Cerebellum (tissue), 5 donors: ENCODE results near the gene ATP6V0B.

- PRO-cap, 3 experiments: no peak in any of the 3 experiments
- RAMPAGE, long total RNA: no peak
Measured at GRCh38 chr1:43452193-43452556, 1.6 kb downstream of the HYI start.

DNA sequence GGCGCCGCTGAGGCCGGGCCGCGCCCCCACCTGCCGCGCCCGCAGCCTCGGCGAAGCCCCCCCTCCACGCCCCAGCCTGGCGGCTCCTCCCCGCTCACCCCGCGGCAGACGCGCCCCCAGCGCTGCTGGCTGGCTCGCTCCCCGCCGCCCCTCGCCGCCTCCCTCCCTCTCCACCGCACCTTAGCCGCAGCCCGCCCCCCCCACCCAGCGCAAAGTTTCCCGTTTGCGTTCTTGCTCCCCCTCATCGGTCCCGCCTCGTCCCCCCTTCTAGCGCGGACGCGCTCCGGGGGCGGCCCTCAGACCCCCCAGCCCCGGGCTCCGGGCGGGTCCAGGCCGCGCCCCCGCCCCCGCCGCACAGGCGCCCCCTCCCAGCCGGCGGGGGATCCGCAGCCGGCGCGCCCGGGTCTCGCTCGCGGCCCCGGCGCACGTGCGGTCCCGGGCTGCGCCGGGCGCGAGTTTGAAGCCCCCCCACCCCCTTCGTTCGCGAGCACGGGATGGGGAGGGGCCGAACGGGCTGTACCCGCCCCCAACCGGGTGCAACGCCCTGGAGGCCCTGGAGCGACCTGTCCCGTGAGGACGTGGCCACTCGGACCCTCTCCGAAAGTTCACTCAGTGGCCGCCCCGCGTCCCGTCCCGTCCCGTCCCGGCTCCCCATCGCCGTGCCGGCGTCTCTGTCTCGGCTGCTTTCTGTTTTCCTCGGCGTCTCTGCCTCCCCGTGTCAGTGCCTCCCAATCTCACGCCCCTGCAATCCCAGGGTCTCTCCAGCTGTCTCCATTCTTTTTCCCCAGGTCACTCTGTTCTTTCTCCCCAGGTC is 730 bp downstream of the PTPRF start:
- PRO-cap, 3 experiments: no peak in any of the 3 experiments
- RAMPAGE, long total RNA: no peak

DNA sequence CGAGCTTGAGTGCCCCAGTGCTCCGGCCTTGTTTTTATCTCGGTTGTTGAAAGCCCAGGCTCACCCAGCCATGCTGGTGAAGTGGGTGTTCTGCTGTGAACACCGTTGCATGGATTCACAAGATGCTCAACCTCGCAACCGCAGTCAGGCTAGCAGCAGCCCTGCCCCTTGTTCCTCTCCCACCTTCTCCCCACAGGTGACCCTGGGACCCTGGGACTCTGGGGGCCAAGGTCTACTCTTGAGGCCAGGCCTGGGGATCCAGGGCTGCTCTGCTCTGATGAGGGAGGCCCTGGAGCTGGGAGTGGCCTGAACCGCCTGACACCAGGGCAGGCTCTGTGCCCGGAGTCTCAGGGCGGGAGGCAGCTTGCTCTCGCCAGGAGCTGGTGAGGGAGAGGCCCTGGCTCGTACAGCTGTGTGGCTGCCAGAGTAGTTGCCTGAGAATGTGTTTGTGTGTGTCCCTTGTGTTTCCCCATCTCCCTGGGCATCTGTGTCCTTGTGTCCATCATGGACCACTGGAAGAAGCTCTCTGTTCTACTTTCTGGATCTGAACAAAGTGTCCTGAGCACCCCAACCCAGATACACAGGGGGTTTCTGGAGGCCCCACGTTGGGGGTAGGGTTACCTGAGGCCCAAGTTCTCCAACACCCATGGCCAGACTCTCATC is 11.3 kb downstream of the PTPRF start:
- PRO-cap, 3 experiments: no peak in any of the 3 experiments
- RAMPAGE, long total RNA: no peak

GRCh38 chr1:43554162-43554674 is 23.5 kb downstream of the PTPRF start:
- PRO-cap, 3 experiments: no peak in any of the 3 experiments
- RAMPAGE, long total RNA: no peak

- PRO-cap, 3 experiments: no peak in any of the 3 experiments
- RAMPAGE, long total RNA: no peak
Measured at GRCh38 chr1:43597609-43598255, 52.2 kb upstream of the KDM4A start.

- PRO-cap, 3 experiments: no peak in any of the 3 experiments
- RAMPAGE, long total RNA: no peak
Measured at GRCh38 chr1:43878405-43879133, 55.0 kb upstream of the ARTN start.

GRCh38 chr1:43974125-43975089 is at the start of gene ATP6V0B:
TSS of gene ATP6V0B (plus strand) at chr1:43974960.
- PRO-cap, 3 experiments: peak in 3 of 3 experiments; most common plus-strand start chr1:43974960 (in 3); most common minus-strand start chr1:43974528 (in 2)
- RAMPAGE, long total RNA: start-site peak on the plus strand at chr1:43974924-43974967, 891 and 369 reads in 2 replicates

DNA sequence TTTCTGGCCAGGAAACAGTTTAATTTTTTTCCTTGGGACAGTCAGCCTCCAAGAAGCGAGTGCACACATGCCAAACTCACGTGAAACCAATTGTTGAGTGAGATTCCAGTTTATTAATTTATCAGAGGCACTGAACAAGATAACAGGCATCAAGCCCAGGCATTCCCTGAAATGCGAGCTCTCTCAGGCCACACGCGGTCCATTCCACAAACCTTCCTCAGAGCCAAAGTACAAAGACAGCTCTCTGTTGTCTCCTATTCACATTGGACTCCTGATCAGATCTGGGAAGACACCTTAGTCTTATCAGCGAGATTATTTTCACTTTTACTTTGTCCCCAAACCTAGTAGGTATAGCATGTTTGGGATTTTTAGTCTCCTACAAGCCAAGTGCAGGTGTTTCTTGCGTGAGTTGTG is 1.2 kb upstream of the SLC6A9 start:
- PRO-cap, 3 experiments: no peak in any of the 3 experiments
- RAMPAGE, long total RNA: no peak

GRCh38 chr1:44067433-44068368 is 36.4 kb upstream of the SLC6A9 start:
- PRO-cap, 3 experiments: no peak in any of the 3 experiments
- RAMPAGE, long total RNA: no peak

DNA sequence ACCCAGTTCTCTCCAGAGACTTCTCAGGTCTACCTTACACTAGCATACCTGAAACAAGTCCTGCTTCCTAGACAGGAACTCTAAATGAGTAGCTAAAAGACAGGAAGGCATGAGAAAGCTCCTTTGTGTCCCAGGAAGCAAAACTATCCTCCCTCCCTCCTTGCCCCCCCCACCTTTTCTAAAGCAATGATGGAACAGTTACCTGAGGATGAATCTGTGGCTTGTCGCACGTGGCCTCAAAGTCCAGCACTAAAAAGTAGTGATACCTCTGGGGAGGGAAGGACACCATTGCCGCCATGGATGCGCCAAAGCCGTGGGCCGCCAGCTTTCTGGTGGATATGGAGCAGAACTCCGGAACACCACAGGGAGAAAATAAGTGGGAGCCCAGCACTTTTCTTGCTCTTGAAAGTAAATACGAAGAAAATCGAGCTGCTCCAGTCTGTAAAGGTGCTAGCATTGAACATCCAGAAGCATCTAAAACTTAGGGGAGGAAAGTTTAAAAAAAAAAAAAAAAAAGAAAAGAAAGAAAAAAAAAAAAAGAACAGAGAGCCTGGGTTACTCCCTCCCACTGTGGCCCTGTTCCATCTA is 16.1 kb downstream of the ERI3 start:
- PRO-cap, 3 experiments: no peak in any of the 3 experiments
- RAMPAGE, long total RNA: no peak

- PRO-cap, 3 experiments: no peak in any of the 3 experiments
- RAMPAGE, long total RNA: no peak
Measured at GRCh38 chr1:44352593-44353260, 2.3 kb downstream of the ERI3 start.

DNA sequence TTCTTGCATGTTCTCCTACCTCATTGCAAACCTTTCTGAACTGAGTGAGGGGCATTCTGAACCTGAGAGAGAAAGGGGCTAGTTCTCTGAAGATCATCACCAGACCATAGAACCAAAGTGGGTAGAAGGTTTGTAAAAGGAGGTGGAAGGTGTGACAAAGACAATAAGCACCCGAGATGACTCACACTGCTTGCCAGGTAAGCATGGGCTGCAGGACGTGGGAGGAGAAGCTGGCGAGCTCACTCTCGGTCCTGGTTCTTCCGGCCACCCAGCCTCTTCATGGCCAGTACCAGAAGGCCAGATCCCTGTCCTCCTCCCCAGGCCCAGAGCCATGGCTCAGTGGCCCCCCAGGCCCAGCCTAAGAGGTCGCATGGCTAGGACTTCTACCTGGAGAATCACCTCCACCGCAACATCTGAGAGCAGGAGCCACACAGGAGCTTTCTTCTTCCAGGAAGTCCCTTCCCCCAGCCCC is 128.3 kb downstream of the TMEM53 start:
- PRO-cap, 3 experiments: no peak in any of the 3 experiments
- RAMPAGE, long total RNA: no peak

GRCh38 chr1:44547457-44547656 is 126.9 kb downstream of the TMEM53 start:
- PRO-cap, 3 experiments: no peak in any of the 3 experiments
- RAMPAGE, long total RNA: no peak

DNA sequence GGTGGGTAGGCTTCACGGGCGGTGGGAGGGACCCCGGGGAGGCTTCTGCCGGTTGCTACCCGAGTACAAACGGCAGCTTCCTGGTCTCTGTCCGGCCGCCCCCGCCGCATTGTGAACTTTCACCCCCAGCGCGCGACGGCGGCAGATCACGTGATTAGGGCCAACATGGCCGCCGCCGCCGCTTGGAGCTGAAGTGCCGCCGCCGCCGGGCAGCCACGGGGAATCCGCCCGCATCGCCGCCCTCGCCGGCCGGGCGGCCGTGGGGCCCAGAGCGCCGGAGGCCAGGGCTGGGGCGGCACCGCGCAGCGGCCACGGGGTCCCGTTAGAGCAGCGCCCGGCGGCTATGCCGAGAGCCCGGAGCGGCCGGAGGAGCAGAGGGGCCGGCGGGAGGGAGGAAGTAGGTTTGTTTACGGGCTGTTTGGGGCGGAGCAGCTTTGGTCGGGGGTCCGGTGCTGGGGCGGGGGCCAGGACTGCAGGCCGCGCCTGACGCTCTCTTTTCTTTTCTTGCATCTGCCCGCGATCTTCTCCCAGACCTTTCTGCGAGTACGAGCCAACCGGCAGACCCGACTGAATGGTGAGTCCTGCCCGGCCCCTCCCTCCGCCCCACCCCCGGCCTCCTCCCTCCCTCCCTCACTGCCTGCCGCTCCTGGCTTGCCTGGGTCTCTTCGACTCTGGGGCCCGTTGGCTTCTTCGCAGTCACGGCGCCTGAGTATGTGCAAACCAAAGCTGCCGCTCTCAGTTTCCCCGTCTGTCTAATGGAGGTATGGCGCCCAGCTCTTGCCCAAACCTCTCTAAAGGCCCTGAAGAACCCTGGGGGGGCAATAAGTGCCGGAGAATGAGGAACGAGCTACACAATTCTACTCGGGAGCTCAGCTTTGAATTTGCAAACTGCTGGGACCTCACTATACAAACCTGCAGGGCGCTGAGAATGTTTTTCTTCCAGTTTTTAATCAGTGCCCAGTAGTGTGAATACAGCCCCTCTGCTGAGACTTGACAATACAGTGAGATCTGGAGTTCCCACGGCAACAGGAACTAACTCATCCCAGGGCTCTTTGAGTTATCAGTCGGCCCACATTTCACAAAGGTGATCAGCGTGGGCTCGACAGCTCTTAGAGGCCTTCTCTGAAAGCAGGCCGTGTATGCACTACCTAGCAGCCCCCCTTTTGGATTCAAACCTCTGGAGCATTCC is 42.1 kb downstream of the TMEM53 start:
- PRO-cap, 3 experiments: peak in 3 of 3 experiments; most common plus-strand start position 166 of the sequence (in 2); most common minus-strand start position 539 of the sequence (in 3)
- RAMPAGE, long total RNA: no peak

DNA sequence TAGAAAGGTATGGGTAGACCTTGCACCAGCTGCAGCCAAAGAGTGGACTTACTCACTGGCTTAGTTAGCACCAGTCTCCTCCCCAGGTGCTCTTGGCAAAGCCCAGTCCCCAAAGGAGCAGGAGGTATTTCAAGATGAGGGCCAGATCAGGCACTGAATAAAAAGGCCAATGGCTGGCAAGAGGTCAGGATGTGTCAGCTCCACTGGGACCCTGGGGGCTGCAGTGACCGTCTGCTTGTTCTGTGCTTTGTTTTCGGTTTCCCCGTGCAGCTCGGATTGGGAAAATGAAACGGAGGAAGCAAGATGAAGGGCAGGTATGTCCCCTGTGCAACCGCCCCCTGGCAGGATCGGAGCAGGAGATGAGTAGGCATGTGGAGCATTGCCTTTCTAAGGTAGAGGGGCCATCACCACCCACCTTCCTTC is 39.0 kb downstream of the TMEM53 start:
- PRO-cap, 3 experiments: no peak in any of the 3 experiments
- RAMPAGE, long total RNA: no peak

DNA sequence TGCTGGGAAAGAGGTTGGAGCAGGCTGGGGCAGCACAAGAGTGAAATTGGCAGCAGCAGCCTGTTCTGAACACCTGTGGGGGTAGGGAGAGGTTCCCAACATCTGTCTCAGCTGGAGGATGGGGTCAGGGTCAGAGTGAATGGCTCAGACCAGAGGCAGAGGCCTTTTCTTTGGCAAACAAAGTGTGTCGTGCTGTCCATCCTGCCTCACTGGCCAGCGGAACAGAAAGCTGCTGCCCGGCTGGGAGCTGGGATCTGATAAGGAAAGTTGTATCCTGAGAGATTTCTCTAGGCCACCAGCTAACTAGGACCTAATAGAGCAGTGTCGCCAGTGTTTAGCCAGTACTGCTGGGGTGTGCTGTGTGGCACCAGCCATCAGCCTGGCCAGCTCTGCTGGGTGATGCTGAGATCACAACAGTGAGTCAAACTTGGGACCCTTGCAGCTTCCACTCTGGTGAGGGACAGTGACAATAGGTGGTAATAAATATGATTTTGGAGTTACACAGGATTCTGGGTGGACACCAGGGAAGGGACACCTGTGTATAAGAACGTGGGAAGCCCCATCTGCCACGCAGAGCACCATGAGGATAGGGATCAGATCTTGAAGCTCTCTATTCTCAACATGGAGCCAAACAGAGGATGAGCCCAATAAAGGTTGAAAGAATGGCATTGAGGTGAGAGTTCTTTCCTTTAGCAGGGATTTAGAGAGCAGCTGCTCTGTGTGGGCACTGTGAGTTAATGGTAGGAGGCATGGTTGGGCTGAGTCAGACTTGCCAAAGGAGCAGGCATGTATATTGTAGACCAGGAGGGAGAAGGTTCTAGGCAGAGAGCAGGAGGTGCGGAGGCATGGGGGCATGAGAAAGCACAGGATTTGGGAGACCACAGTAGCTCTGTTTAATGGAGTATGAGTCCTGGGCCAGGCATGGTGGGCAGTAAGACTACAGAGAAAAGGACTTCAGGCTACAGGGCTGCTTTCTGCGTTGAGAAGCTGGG is 32.3 kb downstream of the TMEM53 start:
- PRO-cap, 3 experiments: no peak in any of the 3 experiments
- RAMPAGE, long total RNA: no peak

GRCh38 chr1:44803434-44804366 is 3.5 kb downstream of the DYNLT4 start:
- PRO-cap, 3 experiments: no peak in any of the 3 experiments
- RAMPAGE, long total RNA: no peak

DNA sequence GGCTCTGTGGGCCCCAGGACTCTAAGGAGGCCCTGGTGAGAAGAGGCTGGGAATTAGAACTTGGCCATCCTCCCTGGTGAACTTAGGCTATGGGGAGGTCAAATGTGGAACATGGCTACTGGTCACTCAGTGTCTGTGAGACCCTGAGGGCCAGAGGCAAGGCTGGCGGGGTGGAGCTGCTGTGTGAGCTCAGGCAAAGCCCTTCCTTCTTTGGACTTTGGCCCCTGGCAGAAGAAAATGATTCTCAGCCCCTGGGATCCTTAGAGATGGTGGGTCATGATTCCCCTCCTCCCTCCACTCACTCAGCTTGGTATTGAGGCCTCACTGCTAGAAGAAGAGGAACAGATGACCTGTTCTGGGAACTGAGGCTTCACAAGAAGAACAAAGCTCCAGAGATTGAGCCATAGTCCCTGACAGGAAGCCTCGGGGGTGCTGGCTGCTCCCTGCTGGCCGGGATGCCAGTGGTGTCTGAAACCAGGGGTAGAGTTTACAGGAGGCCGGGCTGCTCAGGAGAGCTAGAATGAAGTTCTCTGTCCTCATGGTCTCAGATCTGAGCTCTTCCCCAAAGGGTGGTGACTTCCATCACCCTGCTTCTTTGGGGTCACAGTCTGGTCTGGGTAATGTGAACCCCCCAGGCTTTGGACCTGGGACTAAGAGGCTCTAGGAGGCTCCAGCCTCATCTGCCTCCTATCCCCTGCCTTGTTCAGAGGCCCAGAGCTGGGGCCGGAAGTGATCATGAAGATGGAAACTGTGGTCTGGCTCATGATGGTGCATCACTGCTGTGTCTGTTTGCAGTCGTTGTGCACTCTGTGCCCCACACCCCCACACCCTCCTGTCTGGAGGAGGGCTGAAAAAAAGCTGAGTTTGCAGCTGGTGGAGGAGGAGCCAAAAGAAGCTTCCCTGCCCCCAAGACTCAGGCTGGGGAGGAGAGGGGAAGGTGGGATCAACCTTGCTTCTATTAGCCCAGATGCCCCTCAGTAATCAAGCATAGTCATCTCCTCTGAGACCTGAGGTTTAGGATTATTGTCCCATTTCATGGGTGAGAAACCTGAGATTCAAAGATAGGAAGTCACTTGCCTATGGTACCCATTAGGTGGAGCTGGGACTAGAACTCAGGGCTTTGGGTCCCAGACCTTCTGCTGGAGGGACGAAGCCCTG is 1.0 kb downstream of the BTBD19 start:
- PRO-cap, 3 experiments: no peak in any of the 3 experiments
- RAMPAGE, long total RNA: no peak

- PRO-cap, 3 experiments: no peak in any of the 3 experiments
- RAMPAGE, long total RNA: no peak
Measured at GRCh38 chr1:45015644-45016828, 4.0 kb downstream of the UROD start.

DNA sequence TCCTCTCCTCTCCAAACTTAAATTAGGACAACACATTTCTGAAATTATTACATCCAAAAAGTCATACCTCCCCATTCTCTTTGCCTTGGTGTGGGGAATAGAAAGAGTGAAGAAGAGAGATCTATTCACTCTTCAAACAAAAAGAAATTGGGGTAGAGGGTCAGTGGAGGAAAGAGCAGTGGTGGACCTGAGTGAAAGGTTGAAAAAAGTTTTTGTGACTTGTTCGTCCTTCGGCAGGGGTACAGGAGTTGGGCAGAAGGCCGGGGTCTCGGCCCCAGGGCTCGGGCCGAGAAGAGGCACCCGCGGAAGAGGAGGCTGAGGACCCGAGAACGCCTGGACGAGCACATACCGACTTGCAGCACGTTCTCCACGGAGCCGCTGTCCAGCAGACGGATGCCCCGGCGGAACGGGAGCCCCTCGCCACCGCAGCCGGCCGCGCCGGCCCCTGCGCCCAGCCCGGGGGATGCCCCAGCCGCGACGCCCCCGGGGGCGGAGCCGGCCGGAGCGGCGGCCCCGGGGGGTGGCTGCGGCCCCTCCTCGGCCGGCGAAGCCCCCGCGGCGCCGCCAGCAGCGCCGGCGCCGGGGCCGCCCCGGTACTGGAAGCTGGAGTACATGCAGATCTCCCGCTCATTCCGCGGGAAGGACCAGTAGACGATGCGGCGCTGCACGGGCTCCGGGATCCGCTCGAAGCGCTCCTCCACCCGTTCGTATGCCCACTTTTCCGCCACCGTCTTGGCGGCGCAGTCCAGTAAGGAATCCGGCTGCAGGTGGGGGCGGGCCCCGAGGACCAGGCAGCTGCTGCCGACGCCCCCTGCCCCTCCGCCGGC is 785 bp downstream of the ZSWIM5 start:
- PRO-cap, 3 experiments: peak in 3 of 3 experiments; most common plus-strand start position 630 of the sequence (in 3); most common minus-strand start position 447 of the sequence (in 2)
- RAMPAGE, long total RNA: no peak